ENCODE results near the genes NEUROD6 and NPSR1.

DNA sequence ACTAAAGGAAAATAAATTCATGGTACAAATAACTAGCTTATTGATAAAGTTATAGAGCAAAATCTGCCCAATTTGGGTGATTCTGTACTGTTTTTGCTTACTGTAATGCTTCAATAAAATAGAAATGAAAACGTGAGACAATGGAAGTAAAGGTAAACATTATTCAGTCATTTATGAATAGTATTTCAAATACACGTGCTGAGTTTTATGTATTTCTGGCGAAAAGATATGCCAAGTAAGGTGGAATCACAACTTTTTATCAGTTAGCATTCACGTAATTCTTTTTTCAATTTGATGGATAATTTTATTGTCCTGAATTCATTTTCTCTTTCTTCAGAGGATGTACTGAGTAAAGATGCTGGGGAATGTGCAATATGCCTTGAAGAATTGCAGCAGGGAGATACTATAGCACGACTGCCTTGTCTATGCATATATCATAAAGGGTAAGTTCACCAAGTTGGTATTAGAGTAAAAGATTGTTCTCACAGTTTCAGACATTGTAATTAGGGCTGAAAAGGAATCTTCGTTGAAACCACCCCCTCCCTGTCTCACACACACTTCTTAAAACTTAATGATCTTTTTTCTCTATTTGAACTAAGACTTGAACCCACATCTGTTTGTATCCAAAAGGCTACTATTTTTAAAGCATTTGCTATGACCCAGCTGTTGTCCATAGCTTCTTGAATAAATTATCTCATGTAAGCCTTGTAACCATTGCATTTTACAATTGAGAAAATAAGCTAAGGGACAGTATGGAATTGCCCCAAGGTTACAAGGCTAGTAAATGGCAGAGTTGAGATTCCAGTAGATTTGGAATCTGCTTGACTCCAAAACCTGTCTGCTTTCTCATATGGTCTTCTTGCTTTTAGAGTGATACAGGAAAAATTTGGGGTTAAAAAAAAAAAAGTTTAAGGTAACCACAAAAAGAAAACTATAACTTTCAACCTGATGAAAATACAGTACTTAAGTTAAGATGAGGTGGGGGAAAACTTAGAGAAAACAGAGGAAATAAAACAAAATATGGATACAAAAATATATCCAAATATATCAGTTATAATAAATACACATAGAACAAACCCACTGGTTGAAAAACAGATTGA is 71.3 kb downstream of the ZNRF2 start:
- PRO-cap, 2 experiments: no peak in any of the 2 experiments

GRCh38 chr7:30430298-30430776 is 48.2 kb downstream of the NOD1 start:
- PRO-cap, 2 experiments: no peak in any of the 2 experiments

GRCh38 chr7:30465434-30465946 is 13.1 kb downstream of the NOD1 start:
- PRO-cap, 2 experiments: no peak in any of the 2 experiments

DNA sequence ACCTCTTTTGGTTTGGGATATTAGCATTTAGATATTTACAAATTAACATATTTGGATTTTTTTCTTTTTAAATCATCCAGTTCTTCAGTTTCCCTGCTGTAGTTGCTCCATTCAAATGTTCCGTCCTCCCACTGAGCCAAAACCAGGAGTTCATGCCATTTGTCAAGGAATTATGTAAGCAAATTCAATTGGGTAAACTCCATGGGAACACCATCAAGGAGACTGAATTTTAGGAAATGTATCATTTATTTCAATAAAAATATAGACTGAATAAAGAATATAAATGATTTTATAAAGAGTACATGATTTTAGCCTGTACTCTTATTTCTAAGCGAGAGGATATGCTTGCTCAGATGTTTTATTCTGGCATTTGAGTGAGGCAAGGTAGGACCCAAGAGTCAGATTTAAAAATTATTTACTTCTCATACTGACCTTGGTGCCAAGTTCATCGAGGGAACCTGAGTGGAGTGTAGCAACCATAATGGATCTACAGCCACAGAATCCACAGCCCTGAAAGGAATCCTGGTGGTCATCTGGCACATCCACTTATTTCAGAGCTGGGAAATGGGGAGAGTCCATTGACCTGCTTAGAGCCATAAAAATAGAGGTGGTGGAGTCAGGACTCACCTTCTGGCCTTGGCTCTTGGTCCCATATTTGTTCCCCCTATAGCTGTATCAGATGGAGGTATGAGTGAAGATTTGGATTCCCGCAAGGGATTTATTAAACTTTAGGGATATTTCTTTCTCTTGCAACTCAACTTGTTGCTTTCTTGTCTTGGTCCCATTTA is 36.9 kb downstream of the GARS1 start:
- PRO-cap, 2 experiments: no peak in any of the 2 experiments

GRCh38 chr7:30633167-30633478 is 38.4 kb downstream of the GARS1 start:
- PRO-cap, 2 experiments: no peak in any of the 2 experiments

GRCh38 chr7:30778536-30779099 is 7.4 kb downstream of the MINDY4 start:
- PRO-cap, 2 experiments: no peak in any of the 2 experiments

- PRO-cap, 2 experiments: no peak in any of the 2 experiments
These were observed at the start of gene NEUROD6 for GRCh38 chr7:31340513-31340896. Gene NEUROD6, minus strand, starts transcription at chr7:31340726.

- PRO-cap, 2 experiments: no peak in any of the 2 experiments
These were observed 12.2 kb downstream of the PDE1C start for GRCh38 chr7:32057870-32058495.

GRCh38 chr7:32205530-32205872 is 135.3 kb upstream of the PDE1C start:
- PRO-cap, 2 experiments: no peak in any of the 2 experiments

DNA sequence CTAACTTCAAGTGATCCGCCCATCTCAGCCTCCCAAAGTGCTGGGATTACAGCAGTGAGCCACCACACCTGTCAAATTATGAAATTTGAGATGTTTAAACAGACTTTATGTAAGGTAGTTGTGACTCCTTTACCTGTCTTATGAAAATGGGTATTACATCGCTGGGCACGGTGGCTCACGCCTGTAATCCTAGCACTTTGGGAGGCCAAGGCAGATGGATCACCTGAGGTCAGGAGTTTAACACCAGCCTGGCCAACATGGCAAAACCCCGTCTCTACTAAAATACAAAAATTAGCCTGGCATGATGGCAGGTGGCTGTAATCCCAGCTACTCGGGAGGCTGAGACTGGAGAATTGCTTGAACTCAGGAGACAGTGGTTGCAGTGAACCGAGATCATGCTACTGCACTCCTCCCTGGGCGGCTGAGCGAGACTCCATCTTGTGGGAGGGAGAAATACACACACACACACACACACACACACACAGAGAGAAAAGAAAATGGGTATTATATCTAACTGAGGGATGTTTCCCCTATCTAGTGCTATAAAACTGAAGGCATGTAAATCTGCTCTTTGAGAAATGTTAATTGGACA is 28.9 kb downstream of the AVL9 start:
- PRO-cap, 2 experiments: no peak in any of the 2 experiments

DNA sequence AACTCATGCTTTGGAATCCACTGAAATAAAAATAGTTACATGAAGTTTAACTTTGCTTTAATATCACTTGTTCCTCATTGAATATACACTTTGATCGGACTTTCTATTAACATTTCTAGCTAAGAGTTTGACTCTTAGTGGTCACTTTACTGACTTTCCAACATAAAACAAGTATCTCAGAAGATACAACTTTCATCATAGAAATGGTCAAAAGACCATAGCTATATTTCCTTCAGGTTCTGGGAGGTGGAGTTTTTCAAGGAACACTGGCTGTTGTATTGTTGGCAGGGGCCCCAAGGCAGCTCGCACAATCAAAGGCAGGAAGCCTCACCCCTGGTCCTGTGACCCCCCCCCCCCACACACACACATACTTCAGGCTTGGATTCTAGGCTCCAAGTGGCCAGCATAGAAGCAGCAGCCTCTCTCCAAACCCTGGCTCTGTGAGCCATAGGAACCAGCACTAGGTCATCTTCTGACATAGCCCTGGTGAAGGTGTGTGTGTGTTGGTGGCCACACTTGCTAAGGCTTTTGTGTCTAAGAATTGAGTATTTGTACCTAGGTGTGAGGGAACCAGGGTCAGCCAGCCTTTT is 90.9 kb downstream of the AVL9 start:
- PRO-cap, 2 experiments: no peak in any of the 2 experiments

GRCh38 chr7:32864806-32865890 is 26.4 kb downstream of the KBTBD2 start:
- PRO-cap, 2 experiments: no peak in any of the 2 experiments

- PRO-cap, 2 experiments: no peak in any of the 2 experiments
These were observed 25.5 kb downstream of the KBTBD2 start for GRCh38 chr7:32865891-32866723.

GRCh38 chr7:33097088-33097733 is 12.0 kb downstream of the RP9 start:
- PRO-cap, 2 experiments: no peak in any of the 2 experiments

- PRO-cap, 2 experiments: no peak in any of the 2 experiments
These were observed 5.4 kb upstream of the RP9 start for GRCh38 chr7:33114523-33114997.

- PRO-cap, 2 experiments: no peak in any of the 2 experiments
These were observed 832 bp downstream of the BBS9 start for GRCh38 chr7:33130223-33130569.

DNA sequence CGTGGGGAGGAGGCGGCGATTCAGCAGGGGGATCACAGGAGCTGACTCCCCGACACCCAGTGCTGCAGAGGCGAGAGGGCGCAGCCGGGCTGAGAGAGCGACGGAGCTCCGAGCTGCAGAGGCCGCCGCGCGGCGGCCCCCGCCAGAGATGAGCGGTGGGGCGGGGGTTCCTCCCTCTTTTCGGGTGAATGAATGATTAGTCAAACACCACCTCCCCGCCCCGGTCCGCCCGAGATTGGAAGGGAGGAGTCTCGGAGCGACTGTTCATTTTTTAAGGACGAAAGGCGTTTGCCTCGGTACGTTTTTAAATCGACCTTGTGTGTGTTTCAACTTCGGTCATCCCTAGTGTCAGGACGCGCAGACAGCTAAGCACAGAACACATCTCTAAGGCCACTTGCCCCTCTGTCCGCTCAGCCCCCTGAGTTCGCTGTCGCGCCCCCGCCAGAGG is 1.1 kb upstream of the BMPER start:
- PRO-cap, 2 experiments: peak in 1 of 2 experiments; most common plus-strand start position 335 of the sequence (in 1); most common minus-strand start position 150 of the sequence (in 1)

- PRO-cap, 2 experiments: no peak in any of the 2 experiments
These were observed 16.3 kb downstream of the BMPER start for GRCh38 chr7:33921461-33922213.

- PRO-cap, 2 experiments: no peak in any of the 2 experiments
These were observed 27.4 kb downstream of the BMPER start for GRCh38 chr7:33932742-33933174.

GRCh38 chr7:34658066-34658520 is at the start of gene NPSR1:
Gene NPSR1, plus strand, starts transcription at chr7:34658218.
- PRO-cap, 2 experiments: no peak in any of the 2 experiments